Metastatic Lung Carcinoma in the Adrenal Gland (tissue), 1 donor: ENCODE measurements around a stretch of chr1.

DNA sequence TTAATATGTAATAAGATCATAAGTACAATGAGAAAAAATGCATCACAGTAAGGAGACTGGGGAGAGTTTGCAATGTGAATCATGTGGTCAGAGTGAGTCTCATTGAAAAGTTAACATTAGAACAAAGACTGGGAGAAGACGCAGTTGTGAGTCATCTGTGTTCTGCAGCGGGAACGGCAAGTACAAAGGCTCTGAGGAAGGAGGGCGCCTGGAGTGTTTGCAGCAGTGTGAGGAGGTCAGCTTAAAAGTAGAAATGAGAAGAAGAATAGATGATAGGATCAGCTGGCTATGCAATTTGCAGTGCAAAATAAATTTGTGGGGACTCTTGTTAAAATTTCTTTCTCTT, 44.5 kb upstream of the RGS1 start:
- PRO-cap, result no peak

DNA sequence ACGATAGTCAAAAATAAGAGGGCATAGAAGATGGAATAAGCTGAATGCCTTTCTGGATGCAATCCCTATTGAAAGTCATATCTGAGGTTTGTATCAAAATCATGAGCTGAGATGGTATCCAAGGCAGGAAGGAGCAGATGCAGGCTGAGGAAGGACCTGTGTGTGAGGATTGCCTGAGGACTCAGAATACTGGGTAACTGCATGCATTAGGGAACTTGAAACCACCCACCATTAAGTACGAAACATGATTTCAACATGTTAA, 29.6 kb upstream of the RGS1 start:
- PRO-cap, result no peak

- PRO-cap, result no peak
These were observed 21.7 kb downstream of the RGS2 start for GRCh38 chr1:192830526-192831017.

DNA sequence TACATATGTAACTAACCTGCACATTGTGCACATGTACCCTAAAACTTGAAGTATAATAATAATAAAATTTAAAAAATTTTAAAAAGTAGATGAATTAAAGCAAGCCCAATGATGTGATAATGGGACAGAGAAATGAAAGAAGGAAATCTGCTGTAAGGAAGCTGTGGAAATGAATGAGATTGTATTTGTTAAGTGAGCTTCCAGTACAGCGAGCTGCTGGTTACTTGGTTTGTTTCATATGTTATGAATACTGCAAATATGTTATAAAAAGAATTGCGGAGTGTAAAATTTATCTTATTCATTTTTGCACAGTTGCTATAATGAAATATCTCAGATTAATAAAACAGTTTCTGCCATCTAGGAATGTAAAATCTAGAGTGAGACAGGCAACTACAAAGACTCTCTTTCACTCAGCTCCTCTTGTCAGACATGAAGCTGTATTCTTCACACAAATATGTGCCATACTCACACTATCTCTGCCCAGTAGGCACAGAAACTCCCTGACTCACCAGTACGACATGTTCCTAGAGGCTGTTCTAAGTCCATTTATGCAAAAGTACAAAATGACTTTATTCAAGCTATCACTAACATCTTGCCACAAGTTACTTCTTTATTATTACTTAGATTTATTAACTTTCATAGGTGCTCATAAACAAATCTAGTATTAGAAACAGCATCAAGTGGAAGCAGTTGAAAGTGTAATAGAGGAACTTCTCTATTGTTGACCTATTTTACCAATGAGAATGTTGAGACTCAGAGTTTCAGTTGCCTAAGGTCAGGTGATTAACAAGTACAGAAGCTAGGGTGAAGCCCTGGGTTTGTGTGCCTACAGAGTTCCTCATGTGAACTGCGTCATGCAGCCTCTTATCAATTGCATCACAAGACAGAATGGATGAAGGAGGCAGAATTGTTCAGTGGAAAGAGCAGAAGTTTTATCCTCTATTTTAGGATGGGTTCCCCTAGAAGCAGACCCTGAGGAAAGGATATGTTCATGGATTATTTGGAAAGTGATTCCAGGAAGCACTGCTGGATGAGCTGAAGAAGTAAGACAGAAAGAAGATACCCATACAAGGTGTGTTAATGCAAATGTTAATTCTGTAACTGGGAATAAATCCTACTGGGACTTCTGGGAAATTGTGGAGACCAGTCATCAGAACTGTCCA, 98.8 kb downstream of the RGS2 start:
- PRO-cap, result no peak

GRCh38 chr1:193113132-193113730, 8.0 kb upstream of the GLRX2 start:
- PRO-cap, result no peak

DNA sequence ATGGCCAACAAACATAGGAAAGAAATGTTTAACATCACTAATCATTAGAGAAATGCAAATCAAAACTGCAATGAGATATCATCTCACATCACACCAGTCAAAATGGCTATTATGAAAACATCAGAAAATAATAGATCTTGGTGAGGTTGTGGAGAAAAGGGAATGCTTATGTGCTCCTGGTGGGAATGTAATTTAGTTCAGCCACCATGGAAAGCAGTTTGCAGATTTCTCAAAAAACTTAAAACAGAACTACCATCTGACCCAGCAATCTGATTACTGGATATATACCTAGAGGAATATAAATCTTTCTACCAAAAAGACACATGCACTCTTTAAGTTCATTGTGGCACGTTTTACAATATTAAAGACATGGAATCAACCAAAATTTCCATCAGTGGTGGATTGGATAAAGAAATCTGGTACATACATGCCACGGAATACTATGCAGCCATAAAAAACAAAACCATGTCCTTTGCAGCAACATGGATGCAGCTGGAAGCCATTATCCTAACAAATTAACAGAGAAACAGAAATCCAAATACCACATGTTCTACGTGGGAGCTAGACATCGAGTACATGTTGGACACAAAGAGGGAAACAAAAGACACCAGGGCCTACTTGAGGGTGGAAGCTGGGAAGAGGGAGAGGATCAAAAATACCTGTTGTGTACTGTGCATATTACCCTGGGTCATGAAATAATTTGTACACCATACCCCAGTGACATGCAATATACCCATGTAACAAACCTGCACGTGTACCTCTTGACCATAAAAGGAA, 32.9 kb upstream of the B3GALT2 start:
- PRO-cap, result no peak

DNA sequence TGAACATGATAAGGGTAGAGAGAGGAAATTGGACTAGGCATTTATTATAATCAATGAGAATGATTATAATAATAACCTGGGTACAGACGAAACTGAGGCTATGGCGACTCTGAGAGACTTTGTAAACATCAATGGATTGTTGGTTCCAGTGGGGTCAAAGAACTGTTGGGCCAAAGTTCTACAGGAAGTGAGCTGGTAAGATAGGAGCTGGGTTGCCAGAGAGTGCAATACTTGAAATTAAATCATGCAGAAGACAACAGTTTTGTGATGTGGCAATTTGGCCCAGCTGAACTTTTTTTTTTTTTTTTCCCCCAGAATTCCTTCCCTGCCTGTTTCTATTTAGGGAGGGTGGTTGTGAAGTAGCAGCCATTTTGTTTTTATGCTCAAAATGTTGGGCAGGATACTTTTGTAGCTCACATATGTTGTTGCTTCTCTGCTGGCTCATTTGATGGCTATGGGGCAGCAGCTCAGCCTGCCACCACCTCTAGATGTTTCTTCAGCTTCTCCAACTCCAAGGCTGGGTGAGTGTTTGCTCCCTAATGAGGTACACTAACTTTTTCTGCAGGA, 286.5 kb upstream of the B3GALT2 start:
- PRO-cap, result no peak

GRCh38 chr1:193634630-193635040, 448.2 kb upstream of the B3GALT2 start:
- PRO-cap, result no peak

- PRO-cap, result no peak
These were observed 1361.4 kb upstream of the B3GALT2 start for GRCh38 chr1:194547881-194548226.

DNA sequence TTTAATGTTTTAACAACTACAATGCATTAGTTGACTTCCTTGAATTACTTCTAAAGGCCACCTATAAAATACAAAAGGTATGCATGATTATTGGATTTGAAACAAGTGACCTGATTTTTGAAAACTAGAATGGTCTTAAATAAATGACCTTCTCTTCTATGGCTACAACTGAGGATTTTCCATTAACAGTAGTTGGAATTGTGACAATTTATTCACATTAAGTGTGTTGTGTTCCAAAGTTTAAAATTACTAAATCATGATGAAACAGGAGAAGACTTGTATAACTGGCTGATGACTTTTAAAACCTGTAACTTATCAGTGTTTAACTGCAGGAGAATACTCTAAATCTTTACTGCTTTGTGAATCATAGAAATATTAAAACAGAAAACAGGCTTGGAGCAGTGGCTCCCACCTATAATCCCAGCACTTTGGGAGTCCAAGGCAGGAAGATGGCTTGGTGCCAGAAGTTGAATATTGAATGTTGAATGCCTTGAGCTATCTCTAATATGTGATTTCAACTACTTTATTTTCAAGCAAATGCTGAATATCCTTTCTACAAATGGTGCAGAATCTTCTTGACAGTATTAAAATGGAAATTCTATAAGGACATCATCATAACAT, 4.5 kb downstream of the KCNT2 start:
- PRO-cap, result no peak

DNA sequence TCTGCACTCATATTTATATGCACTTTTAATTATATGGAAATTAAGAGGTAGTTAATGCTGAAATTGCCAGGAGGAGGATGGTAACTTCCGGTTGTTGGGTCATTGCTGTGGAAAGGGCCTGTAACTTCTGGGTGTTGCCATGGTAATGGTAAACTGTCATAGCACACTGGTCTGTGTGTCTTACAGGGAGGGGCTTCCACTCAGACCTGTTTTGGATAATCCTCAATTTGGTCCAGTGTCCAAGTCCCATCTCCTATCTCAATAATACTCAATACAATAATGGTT, 7.7 kb downstream of the CFH start:
- PRO-cap, result no peak

DNA sequence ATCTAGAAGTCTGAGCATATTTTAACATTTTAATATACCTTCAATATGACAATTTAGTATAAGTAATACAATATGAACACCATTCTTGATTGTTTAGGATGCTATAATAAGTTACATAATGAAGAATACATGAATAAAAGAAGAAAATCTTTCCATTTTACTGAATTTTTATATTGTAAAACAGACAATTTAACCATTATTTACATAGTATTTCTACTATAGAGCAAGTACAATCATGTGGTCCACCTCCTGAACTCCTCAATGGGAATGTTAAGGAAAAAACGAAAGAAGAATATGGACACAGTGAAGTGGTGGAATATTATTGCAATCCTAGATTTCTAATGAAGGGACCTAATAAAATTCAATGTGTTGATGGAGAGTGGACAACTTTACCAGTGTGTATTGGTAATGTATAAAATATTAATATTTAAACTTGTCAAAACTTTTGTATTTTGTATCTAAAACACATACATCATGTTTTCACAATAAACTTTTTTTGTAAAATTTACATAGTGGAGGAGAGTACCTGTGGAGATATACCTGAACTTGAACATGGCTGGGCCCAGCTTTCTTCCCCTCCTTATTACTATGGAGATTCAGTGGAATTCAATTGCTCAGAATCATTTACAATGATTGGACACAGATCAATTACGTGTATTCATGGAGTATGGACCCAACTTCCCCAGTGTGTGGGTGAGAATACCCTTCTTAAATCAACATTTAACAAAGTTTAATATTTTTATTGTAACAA, 48.2 kb upstream of the CFHR3 start:
- PRO-cap, result no peak

DNA sequence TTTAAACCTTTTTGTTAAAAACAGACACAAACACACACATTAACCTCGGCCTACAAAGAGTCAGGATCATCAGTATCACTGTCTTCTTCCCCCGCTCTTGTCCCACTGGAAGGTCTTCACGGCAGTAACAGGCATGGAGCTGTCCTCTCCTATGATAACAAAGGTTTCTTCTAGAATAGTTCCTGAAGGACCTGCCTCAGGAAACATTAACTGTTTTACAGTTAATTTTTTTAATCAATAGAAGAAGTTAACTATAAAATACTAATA, 2.9 kb downstream of the CFHR1 start:
- PRO-cap, result no peak

GRCh38 chr1:196944593-196944792, 955 bp downstream of the CFHR2 start:
- PRO-cap, result no peak

DNA sequence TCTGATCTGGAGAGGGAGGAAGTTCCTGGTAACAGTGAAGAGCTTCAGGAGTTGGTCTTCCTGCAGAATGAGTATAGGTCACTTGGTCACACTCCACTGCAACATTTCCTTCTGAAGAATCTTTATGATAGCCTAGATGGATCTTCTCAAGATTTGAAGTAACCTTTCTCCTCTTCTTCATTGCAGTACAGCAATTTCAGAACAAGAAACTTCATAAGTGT, 890 bp downstream of the ZBTB41 start:
- PRO-cap, result no peak

DNA sequence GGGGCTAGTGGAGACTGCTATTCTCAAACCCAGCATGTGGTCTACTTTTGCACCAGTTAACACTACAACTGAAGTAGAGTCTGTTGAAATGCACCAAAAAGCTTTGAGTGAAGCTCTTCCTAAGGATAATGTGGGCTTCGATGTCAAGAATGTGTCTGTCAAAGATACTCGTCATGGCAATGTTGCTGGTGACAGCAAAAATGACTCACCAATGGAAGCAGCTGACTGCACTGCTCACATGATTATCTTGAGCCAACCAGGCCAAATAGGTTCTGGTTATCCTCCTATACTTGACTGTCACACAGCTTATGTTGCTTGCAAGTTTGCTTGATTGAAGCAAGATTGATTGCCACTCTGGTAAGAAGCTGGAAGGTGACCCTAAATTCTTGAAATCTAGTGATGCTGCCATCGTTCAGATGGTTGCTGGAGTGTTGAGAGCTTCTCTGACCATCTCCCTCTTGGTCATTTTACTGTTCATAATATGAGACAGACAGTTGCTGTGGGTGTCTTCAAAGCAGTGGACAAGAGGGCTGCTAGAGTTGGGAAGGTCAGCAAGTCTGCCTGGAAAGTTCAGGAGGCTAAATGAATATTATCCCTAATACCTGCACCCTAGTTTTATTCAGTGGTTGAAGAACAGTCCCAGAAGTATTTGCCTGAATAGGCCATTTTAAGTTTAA, 85.1 kb downstream of the DENND1B start:
- PRO-cap, result no peak

DNA sequence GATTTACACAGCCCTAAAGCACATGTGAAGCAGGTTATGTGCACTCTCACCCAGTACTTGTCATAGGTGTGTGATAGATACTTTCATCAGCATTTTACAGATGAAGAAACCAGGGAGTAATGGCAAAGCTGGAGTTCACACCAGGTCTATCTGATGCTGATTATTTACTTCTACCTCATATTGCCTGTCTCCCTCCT, 796 bp upstream of the DENND1B start:
- PRO-cap, result no peak

- PRO-cap, result unidirectional peak, plus-strand start at chr1:197916020
These were observed 1.4 kb upstream of the LHX9 start for GRCh38 chr1:197915472-197916509.

DNA sequence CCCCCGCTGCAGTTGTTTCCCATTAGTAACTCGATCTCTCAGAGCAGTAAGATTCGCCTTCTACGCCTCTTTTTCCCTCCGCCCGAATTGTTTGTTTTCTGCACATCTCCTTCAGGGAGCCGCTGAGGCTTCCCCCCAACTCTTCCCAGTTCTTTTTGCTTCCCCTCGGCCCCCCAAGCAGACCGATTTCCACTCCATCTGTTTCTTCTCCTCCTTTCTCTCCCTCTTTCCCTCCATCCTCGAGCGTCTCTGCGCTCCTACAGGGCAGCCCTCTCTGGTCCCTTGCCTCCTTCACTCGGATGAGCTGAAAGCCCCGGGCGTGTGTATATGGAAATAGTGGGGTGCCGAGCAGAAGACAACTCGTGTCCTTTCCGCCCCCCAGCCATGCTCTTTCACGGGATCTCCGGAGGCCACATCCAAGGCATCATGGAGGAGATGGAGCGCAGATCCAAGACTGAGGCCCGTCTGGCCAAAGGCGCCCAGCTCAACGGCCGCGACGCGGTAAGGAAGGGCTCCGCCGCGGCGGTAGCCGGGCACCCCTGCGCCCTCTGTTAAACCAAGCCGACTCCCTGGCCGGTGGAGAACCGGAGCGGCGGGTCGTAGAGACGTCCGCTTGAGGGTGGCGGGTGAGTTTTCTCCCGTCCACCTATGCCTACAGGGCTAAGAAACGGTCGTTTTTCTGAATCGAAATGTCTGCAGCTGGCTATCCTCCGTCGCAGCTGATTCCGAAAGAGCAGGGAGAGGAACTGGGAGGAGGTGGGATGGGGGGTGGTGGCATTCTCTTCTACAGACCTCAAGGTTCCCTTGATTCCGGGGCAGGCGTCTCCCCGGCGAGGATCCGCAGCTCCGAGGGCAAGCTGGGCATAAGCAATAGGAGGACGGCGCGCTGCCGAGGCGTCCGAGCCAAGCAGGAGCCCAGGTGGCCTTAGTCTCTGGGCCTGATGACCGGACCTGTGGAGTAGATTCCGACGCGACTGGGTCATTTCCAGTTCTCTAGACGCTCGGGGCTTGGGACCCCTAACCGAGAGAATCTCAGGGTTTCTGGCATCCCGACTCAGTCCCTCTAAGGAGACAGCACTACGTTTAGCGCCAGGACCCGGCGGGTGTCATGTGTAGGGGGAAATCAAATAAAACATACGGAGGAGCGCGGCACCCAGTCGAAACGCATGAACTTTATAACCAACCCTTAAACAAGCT, 723 bp downstream of the LHX9 start:
- PRO-cap, result no peak

DNA sequence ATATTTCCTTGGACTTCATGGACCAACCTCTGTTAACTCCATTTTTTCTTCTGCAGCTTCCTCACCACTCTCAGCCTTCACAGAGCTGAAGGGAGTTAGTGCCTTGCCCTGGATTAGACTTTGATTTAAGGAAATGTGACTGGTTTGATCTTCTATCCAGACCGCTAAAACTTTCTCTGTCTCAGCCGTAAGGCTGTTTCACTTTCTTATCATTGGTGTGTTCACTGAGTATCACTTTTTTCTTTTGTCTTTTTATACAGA, 9.1 kb downstream of the NEK7 start:
- PRO-cap, result no peak